Hair follicle dermal papilla cell (primary cell): Measurements from ENCODE around the genes ENOPH1 and SCD5.

DNA sequence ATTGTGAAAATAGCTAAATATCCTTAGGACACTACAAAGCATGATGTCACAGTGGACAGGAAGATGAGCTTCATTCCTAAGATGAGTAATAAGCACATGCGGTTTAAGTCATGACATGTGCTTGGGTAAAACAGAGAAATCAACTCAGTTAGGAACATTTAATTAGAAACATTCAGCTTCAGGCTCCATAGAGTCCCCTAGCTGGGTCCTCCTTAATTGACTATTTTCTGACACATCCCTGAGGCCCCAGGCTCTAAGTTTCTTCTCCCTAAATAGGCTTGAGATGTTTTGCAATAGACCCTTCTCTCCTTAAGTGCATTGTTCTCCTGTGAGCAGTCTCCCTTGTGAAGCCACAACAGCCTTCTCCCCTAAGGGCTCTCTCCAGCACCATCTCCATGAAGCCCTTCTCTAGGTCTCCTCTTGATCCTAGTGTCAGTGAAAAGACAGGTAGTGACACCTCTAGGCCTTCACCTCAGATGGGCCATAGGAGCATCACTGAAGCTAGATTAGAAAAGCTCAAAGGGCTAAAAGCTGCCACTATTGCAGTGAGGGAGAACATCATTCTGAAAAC, 70.3 kb upstream of the ANXA3 start:
- CAGE, long polyA plus RNA, result no peak

DNA sequence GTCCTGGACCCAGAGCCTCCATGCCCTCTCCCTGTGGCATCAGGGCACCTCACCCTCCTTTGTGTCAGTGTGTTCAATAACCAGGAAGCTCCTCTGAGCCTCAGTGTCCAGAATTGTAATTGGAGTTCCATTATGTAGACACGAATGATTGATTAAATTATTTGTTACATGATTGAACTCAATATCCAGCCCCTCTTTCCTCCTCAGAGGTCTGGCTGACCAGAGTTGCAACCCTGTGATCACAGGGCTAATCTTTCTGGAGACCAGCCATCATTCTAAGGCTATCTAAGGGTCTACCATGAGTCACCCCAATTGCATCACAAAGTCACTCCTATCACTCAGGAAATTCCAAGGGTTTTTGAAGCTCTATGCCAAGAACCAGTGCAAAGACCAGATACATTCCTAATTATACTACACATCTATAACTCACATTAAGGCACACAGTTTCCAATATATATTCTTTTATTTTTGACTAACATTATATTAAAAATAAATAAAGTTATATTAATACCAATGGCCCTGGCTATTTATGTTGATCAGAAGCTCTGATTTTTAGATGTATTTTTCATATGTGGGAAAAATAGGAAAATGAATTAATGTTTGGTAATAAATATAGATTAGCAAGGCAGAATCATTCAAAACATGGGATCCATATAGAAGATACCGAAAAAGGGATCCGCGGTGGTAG, 9.0 kb downstream of the ANXA3 start:
- CAGE, long polyA plus RNA, result no peak

GRCh38 chr4:78775039-78776164, 748 bp upstream of the BMP2K start:
- CAGE, long polyA plus RNA, result no peak

- CAGE, long polyA plus RNA, result no peak
Measured at GRCh38 chr4:78868277-78869596, 70.5 kb downstream of the PAQR3 start.

DNA sequence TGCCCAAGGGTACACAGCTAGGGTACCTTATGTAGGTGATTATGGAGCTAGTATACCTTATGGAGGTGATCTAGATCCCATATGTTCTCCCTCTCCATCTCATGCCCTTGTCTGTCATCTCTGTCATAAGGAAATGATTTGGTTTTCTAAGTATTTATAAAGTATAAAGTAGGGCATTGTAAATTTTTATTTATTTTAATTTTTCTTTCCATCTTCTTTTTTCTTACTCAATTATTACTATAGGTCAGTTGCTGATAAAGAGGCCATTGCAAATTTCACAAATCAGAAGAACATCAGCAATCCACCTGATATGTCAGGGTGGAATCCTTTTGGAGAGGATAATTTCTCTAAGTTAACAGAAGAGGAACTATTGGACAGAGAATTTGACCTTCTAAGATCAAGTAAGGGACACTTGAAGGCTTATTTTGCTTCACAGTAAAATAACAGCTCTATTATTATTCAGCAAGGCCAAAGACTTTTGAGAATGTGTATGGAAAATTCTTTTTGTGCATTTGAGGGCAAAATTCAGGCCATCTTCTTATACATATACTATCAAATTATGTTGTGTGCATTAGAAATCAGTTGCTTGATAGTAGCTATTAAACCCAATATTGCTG, 60.6 kb downstream of the PAQR3 start:
- CAGE, long polyA plus RNA, result no peak

- CAGE, long polyA plus RNA, result no peak
Measured at GRCh38 chr4:78910153-78911208, 28.8 kb downstream of the PAQR3 start.

DNA sequence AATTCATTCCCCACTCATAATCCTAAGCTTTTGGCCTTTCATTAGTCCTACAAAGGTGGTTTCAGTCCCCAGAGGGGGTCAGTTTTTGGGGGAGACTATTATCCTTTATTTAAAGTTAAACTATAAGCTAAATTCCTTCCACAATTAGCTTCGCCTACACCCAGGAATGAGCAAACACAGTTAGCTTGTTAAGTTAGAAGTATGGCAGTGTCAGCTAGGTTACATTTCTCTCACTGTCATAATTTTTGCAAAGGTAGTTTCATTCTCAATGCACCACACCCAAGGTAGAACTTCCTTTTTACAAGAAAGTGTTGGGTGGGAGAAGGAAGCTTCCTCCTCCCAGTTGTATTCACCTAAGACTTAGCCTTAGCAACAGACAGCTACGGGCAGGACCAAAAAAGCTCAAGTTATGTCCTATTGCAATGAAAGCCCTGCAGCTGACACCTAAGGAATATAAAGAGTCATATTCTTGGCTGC, 25.2 kb upstream of the PRDM8 start:
- CAGE, long polyA plus RNA, result no peak

GRCh38 chr4:80173416-80173846, 23.9 kb upstream of the PRDM8 start:
- CAGE, long polyA plus RNA, result no peak

DNA sequence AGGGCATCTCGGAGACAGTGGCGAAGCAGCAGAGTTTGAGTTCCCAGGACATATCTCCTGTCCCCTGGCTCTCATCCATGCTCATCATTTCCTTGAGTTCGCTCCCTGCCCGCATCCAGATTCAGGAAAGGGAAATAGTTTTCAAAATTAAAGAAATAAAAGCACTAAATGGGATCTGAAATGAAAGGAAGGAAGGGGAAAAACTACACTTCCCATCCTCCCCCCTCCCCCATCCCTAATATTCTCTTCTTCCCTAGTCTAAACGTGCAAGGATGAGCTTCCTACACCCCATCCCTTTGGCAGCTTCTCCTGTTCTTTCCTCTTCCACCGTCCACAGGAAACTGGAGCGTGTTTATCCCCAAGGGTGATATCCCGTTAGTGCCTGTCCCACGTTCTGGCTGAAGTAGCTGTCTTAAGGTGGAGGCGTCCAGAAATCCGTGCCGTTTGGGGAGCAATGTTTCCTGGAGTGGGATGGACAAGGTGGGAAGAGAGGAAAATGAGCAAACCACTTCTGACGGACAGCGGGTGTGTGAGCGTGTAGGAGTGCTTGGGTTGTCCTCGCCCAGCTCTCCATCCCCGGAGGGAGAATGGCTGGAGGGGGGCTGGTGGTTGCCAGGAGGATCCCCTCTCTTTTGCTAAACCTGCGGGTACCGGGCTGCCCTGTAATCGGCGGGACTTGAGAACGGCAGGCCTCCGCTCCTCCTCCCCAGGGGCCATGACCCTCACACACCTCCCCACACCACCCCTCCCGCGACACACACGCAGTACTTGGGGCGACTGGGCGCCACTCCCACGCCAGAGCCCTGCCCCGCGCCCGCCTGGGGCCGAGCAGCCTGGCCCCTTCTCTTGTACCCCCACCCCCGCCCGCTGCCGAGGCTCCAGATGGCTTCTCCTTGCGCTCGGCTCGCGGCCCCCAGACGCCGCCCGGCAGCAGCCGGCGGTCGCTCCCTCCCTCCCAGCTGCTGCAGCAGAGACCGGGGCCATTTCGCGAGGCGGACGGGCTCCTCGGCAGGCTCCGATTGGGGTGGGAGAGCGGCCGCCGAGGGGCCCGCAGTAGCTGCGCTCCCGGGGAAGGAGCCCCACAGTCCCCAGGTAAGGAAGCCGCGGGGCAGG, 14.0 kb upstream of the PRDM8 start:
- CAGE, long polyA plus RNA, result no peak

DNA sequence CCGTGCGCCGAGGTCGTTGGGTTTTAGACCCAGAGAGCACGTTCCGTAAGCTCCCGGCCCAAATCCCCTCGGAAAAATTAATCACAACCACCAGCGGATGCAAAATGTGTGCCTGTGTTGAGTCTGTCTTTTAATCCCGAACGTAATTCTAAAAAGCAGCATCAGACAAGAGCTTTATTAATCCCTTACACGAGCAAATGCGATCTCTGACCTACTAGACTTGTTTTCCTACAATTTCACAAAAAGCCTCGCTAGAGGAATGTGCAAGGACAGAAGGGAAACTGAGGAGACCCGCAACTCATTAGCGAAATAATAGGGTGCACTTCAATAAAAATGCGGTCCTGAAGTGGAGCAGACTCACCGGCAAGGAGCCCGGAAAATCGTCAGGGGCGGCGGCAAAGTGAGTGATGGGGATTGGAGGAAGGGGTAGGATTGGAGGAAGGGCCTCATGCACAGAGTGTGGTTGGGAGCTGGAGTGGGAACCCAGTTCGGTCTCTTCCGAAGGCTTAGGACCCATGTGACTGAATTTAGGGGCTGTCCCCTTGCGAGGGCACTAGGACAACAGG, 12.1 kb upstream of the PRDM8 start:
- CAGE, long polyA plus RNA, result no peak

DNA sequence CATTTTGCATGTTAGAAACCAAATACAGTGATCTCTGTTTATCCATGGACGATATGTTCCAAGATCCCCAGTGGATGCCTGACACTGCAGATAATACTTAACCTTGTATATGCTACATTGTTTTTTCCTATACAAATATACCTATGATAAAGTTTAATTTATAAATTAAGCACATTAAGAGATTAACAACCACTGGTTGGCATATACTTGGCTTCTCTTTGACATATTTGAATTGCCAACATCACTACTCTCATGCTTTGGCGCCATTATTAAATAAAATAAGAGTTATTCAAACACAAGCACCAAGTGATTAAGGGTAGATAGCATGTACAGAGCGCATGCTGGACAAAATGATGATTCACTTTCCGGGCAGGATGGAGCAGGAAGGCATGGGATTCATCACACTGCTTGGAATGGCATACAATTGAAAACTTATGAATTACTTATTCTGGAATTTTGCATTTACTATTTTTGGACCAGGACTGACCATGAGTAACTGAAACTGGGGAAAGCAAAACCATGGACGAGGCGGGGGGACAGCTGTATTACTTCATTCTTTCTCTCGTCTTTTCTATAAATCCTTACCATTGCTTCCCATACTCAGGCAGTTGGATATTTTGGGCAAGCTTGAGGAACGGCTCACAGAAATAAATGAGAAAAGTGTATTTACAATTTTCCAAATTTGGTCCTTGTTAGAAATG, 28.5 kb upstream of the FGF5 start:
- CAGE, long polyA plus RNA, result no peak

DNA sequence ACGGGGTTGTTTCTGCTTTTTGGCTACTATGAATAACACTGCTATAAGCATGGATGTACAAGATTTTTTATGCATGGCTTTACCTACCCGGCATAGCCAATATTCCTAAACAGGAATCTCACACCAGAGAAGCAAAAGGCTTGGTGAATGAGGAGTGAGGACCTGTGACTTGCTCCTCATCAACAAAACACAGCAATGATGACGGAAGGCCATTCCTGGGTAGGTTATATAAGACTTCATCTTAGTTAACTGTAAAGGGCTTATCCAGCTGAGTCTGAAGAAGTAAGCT, 19.3 kb downstream of the PRKG2 start:
- CAGE, long polyA plus RNA, result no peak

GRCh38 chr4:81490660-81491258, 19.1 kb upstream of the RASGEF1B start:
- CAGE, long polyA plus RNA, result no peak

DNA sequence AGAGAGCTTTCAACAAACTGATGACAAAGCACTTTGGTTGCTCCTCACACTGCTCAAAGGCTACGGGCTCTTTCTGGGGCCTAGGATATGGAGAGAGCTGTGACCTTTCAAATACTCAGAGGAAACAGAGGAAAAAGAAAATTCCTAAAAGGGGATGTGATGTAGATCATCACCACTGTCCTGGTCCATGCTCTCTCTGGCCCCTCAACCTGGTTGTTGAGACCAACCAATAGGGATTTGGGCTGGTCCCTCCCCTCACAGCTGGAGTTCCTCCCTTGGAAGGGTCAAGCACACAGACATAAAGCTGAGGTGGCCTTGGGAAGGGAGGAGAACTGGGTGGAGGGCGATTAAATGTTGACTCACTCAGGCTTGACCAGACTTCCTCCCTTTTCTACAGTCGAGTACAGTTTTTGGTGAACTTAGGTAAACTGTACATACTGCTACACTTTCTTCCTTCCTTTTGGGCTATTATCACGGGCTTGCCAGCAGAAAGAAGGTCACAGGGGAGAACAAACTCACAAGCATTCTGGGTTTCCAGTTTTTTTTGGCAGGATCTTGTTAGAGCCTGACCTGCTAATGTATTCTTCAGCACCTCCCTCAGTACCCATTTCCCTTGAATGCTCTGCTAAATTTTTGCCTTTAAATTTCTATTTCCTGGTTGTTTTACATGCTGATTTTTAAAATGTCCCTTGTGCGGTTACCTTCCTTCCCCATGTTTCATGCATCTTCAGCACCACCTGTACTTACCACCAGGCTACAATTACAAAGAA, 135.1 kb upstream of the RASGEF1B start:
- CAGE, long polyA plus RNA, result no peak

GRCh38 chr4:82361900-82362701, 11.7 kb downstream of the HNRNPD start:
- CAGE, long polyA plus RNA, result no peak

DNA sequence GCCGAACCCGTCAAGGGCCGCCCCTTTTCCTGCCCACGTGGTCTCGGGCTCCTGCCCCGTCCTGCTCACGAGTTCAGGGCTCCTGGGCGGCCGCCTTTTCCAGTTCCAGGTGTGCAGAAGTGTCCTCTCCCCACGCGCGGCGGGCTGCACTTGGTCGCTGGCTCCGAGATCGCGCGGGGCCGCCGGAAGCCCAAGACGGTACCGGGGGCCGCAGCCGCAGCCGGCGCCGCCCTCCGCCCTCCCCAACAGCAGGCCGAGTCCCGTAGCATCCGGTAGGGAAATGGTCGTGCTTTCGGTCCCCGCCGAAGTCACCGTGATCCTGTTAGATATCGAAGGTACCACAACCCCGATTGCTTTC, at the start of gene ENOPH1:
TSS of gene ENOPH1 (plus strand) at position 41 of the 358 bp plus-strand sequence.
- CAGE, long polyA plus RNA, result no peak

DNA sequence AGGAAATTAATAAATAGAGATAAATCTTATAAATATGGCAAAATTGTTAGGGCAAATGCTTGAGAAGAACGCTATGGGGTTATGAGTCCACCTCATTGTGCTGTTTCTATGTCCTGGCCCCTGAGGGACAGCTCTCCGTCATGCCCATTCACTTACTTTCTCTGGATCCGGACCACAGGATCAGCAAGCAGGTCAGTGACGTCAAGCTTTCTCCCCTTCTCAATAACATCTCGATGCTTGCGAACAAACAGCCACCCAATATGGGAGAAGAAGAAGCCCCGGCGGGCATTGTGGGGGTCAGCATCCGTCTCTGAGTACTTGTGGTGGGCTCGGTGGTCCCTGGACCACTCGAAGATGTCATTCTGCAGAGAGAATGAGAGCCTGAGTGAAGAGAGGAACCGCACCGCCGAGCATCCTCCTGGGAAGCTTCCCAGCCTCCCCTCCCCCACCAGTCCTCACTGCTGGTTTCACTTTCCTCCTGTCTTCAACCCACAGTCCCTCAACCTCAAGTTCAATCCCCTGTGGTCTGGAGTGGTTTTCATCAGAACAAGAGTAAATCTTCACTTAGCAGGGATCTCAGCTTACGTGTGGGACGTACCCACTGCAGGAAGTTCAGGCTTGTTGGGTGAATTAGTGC, 117.9 kb downstream of the SCD5 start:
- CAGE, long polyA plus RNA, result no peak

- CAGE, long polyA plus RNA, result no peak
Measured at GRCh38 chr4:82753536-82754236, 44.9 kb downstream of the SCD5 start.

- CAGE, long polyA plus RNA, result no peak
Measured at GRCh38 chr4:82798186-82799190, at the start of gene SCD5. TSS of gene SCD5 (minus strand) at chr4:82798796.

GRCh38 chr4:82860302-82860767, 30.6 kb downstream of the SEC31A start:
- CAGE, long polyA plus RNA, result no peak